Left common carotid artery plus branches (tissue), 1 donor: ENCODE measurements around a stretch of chr19.

DNA sequence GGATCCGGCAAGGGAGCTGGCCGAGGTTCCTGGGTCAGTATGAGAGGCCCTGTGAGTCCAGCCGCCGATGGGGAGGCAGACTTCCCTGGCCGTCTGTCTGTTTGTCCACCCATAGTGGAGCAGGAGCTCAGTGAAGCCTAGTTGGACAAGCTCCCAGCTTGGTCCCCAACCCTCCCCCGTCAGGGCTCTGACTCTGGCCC lies 3.9 kb downstream of the SLC7A10 start:
- PRO-cap, result no peak

DNA sequence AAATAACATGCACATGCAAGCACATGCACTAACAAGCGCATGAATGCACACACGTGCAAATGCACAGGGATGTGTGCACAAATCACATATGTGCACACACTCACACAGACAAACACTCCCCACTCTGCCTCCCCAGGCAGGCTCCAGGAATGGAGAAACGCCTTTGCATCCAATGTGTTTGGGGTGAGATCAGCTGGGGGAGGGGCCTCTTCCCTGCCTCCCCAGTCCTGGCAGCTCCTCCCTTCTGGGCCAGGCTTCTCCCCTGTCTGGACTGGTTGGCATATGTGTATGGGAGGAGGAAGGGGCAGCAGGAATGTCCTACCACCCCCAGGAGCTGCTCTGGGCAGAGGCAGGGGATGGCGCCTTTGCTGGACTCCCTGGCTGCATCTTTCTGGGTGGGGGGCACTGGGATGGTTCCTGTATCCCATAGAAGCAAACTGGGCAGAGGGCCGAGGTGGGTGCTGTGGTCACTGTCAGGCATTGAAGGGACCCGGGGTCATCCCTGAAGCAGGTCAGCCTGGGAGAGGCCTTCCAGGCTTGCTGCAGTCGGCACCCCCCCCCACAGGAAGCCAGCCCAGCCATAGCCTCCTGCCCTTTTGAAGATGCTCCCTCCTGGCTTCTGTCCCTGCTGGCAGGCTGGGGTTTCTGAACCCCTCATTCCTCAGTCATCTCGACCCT lies 21.1 kb upstream of the SLC7A10 start:
- PRO-cap, result no peak

DNA sequence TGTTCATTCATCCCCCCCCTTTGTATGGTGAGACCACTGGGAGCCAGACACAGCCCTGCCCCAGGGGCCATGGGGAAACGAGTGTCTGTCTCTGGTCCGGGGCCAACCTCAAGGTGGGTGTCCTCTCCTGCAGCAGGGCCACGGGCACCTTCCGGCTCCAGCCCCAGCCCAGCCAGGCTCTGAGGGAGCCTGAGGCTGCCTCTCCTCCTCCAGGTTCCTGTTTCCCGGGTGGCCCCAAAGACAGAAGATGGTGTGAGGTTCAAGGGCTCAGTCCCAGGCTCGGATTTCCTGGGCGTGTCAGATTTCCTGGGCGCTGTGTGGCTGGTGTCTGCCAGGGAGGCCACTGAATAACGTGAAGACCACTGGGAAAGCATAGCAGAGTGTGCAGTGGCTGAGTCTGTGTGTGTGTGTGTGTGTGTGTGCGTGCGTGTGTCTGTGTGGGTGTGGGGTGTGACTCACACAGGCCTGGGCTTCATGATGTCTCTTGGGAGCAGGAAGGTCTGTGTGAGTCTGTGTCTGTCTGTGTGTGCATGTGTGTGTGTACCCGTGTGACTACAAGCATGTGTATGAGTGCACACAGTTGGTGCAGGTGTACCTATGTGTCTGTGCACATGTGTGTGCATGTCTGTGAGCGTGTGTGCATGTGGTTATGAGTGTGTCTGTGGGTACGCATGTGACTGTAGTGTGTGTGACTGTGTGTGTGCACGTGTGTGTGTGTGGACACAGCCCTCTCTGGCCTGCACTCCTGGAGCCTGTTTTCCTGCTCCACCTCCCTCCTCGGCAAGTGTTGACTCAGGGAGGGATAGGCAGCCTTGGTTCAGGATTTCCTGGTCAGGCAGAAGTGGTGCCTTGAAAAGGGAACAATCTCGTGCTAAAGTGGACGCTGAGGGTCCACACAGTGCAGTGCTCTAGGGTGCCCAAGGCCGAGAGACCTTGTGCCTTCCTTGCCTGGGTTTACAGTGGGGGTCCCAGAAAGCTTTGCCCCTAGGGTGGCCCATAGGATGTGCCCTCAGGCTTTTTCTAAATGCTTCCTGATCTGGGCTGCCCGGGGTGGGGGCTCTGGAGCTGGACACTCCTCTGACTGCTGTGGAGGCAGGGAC lies 28.2 kb downstream of the CEBPA start:
- PRO-cap, result no peak

- PRO-cap, result no peak
Observed at GRCh38 chr19:33304337-33304998, 2.1 kb upstream of the CEBPA start.

DNA sequence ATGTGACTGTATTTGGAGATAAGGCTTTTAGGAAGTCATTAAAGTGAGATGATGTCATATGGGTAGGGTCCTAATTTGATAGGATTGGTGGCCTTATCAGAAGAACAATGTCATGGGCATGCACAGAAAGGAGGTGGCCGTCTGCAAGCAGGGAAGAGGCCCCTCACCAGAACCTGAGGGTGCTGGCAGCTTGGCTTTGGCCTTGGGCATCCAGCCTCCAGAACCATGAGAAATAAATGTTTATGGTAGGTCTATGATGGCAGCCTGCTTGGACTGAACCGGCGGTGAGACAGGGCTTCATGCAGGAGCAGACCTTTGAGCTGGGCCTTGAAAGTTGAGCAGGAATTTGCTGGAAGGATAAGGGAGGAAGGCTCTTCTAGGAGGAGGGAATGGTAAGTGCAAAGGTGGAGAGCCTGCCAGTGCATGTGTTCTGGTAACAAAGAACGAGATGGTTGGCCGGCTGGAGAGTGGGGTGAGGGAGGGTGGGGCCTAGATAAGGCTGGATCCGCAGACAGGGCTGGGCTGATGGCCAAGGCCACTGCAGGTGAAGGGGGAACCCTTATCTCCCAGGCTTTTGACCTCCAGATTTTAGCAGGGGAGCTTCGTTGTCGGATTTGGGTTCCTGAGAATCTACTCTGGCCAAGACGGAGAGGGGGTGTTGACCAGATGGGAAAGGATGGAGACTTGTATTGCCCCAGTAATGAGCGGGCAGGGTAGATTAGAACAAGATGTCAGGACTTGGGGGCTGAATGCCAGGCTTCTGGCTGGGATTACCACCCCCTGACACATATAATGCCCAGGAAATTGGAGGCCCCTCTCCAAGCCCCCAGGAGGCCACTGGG lies 2.9 kb upstream of the CEBPA start:
- PRO-cap, result no peak

- PRO-cap, result no peak
Observed at GRCh38 chr19:33374943-33375546, 1.5 kb downstream of the CEBPG start.

DNA sequence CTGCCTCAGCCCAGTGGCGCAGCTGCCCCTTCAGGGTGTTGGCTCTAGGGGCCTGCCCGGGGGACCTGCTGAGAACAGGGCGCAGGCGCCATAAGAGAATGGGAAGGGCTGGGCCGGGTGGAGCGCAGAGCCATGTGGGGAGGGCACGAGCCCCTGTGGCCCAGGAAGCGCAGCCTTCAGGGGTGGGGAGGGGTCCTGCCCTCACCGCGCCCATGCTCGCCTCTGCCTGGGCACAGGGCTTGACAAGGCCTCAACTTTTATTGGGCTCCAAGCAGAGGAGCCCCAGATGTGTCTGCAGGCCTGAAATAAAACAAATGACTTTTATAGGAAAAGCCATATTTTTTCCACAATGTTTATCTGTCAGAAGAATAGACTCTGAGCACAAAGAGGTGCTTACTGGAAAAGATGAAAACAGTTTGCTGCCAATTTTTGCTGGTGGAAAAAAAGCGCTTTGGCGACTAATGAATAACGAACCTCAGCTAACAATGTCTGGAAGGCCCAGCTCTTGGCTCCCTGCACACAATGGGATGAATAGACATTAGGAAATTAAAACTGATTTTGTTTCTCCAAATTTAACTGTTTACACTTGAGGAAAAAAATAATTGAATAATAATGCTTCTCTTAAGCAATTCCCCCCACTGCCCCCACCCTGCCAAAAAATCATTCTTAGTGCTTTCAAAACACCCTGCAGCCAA lies 16.4 kb downstream of the CEBPG start:
- PRO-cap, result no peak

DNA sequence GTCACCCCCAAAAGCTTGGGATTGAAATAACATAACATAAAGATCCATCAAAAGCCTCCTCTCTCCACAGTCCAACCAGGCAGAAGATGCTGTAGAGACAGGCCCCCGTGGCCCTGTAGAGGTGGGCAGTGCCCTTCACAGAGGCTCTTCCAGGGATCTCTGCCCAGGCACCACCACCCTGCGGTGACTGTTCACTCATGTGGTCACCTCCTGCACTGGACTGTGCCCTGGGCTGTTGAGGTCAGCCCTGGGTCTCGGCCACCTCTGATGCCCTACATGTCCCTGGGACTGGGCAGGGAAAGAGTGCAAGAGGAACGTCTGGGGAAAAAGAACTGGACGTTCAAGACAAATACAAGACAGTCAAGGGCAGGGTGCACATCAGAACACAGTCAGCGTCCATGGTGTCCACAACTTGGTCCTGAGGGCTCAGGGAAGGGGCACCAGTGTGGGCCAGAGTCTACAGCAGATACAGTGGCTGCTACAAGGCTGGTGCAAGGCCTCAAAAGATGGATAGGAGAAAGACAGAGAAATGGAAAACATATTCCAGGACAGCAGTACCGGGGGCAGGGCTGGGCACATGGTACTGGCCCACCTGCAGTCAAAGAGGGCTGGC lies 22.3 kb downstream of the PEPD start:
- PRO-cap, result no peak

- PRO-cap, result bidirectional peak, plus-strand start at chr19:33795620, minus-strand start at chr19:33795556
Observed at GRCh38 chr19:33795193-33795691, 1.4 kb upstream of the KCTD15 start.

DNA sequence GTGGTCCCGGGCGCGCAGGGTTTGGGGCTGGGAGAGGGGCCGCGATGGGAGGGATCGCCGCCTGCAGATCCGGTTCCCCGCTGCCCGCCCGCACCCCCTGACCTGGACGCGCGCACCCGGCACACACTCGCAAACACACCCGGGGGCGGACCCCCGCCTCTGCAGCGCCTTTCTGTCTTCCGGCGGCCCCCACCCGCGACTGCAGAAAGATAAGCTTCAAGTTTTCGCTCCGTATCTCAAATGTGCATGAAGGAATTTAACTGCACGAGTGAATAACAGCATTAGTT lies 799 bp downstream of the KCTD15 start:
- PRO-cap, result no peak

- PRO-cap, result no peak
Observed at GRCh38 chr19:34173641-34174022, 1.3 kb downstream of the LSM14A start.

GRCh38 chr19:34254655-34255667 lies 607 bp downstream of the GARRE1 start:
- PRO-cap, result bidirectional peak, plus-strand start at chr19:34255077, minus-strand start at chr19:34254812; bidirectional peak, plus-strand start at chr19:34255273, minus-strand start at chr19:34255133

DNA sequence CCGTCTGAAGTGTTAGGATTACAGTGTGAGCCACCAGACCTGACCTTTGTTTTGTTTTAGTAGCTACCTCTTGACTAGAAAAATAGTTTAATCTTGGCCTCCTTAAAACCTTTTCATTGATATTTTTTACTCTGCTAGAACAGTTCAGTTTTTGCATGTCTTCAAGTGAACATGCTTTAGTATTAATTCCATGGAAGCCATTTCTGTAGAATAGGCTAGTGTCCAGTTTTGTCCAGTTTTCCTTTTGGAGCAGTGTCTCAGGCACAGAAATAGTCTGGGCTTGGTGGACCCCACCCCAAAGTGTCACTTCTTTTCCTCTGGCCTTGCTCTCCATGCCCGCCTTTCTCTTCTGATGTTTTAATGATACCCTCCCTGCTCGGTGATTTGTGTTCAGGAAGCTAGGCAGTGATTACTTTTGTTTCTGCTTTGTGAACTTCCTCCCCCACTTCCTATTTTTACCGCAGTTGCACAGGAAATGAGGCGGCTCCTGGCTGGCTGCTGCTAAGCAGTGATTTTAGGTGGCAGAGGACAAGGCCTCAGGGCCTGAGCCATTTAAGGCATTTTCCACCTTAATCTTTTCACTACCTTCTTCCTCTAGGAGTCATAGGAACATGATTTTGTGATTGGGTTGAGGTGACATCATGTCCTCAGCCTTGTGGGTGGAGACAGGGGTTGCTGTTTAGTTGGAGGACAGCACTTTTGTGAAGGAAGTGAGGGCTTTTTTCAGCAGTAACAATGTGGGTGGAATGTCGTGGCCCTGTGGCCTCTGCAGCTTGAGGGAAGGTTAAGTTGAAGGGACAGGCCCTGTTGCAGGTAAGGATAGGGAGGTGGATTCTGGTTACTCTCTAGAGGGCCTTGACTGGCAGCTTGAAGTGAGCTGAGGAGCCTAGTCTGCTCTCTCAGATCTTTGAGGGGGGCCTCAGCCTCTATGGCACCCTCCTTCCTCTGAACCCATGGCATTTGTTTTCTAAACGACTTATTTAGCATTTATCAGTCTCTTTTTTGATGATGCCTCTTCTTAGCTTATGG lies 15.6 kb downstream of the GARRE1 start:
- PRO-cap, result unidirectional peak, plus-strand start at position 682 of the sequence

GRCh38 chr19:34337720-34338148 lies 27.3 kb upstream of the GPI start:
- PRO-cap, result no peak

GRCh38 chr19:34393655-34394264 lies 10.4 kb upstream of the PDCD2L start:
- PRO-cap, result no peak

- PRO-cap, result no peak
Observed at GRCh38 chr19:34676576-34677150, 296 bp downstream of the SCGB2B2 start.

DNA sequence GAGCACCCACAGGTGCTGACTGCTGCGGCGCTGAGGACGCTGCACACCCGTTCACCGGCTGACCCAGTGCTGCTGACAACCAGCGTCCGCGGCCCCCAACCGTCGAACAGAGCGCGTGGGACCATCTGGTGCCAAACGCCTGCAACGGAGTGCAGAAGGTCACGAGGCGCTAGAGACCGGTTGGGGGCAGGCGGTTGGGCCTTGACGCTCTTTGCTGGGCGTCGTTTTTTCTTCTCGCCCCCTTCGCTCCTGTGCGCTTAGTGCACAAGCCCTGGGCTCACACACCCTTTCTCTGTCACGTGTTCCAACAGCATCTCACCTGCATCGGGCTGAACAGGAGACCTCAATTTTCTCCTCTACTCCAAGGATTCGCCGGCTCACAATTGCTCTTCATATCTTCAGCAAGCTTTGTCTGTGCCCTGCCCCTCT lies 59.8 kb upstream of the ZNF599 start:
- PRO-cap, result no peak

- PRO-cap, result no peak
Observed at GRCh38 chr19:35023002-35023644, 7.1 kb upstream of the SCN1B start.

- PRO-cap, result no peak
Observed at GRCh38 chr19:35033452-35034168, 3.3 kb downstream of the SCN1B start.

DNA sequence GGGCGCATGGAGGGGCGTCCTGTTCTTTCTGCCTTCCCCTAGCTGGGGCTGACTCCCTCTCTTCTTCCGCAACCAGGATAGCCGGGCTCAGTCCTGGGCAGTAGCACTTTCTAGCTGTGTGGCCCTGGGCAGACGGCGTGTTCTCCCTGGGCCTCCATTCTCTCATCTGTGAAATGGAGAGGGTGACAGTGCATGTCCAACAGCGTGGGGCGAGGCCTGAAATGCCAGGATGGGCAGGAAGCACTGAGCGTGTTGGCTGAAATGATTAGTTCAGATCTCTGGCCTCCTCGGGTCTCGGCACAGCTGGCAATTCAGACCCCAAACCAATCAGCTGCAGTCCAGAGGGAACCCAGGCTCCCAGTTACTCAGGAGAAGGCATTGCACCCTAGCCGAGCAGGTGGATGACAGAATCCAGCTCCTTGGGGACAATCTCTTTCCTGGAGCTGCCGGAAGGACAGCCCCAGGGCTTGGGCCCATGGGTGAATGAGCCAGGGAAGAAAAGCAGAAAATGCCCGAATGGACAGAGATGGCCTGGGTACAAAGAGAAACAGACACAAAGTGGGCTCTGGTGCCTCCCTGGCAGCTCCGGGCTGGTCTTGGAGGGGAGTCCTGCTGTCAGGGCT lies 1.9 kb downstream of the HPN start:
- PRO-cap, result no peak